Measurements from ENCODE around the genes ACSM4, CD163L1 and CLEC4C.

DNA sequence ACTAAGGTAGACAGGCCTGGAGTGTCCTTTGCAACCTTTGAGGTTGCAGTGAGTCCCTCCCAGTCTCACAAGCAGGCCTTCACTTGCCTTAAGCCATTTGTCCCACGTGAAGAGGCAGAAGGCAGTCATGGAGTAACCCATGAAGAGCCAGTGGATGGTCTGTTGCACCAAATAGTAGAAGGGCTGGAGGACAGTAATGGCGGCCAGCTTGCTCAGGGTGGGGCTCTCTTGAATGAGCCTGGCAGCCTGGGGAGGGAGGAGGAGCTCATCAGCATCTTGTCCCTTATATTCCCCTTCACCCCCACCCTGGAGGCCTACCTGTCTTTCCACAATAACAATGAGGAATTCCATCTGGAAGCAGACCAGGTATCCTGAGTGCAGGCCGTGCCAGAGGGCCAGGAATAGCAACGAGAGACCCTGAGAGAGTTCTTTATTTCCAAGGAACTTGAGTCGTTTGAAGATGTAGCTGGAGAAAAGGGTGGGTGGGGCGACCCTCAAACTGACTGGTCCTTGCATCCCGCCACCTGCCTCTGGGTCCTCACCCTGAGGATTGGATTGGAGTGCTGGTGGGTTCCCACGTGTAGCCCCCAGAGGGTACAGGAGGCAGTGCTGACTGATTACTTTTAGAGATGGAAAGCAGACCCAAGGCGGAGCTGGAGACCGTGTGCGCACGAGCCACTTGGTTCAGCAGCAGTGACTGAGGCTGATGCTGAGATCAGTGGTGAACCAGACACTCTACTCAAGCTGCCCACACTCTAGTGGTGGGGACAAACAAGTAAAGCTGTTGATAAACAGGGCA lies 6.8 kb downstream of the EMG1 start:
- RRBS: no CpG with 5 or more reads among the region's 12 CpGs

- RRBS: no CpG with 5 or more reads among the region's 12 CpGs
These were observed 10.7 kb downstream of the EMG1 start for GRCh38 chr12:6981079-6982137.

GRCh38 chr12:7059509-7060056 lies 935 bp upstream of the C1S start:
- RRBS: no CpG with 5 or more reads among the region's 4 CpGs

DNA sequence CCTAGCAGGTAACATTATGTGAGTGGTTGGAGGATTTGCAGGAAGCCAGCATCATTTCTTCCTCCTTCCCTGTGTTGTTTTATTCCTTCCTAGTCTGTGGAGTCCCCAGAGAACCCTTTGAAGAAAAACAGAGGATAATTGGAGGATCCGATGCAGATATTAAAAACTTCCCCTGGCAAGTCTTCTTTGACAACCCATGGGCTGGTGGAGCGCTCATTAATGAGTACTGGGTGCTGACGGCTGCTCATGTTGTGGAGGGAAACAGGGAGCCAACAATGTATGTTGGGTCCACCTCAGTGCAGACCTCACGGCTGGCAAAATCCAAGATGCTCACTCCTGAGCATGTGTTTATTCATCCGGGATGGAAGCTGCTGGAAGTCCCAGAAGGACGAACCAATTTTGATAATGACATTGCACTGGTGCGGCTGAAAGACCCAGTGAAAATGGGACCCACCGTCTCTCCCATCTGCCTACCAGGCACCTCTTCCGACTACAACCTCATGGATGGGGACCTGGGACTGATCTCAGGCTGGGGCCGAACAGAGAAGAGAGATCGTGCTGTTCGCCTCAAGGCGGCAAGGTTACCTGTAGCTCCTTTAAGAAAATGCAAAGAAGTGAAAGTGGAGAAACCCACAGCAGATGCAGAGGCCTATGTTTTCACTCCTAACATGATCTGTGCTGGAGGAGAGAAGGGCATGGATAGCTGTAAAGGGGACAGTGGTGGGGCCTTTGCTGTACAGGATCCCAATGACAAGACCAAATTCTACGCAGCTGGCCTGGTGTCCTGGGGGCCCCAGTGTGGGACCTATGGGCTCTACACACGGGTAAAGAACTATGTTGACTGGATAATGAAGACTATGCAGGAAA lies 9.5 kb downstream of the C1S start:
- RRBS: no CpG with 5 or more reads among the region's 15 CpGs

DNA sequence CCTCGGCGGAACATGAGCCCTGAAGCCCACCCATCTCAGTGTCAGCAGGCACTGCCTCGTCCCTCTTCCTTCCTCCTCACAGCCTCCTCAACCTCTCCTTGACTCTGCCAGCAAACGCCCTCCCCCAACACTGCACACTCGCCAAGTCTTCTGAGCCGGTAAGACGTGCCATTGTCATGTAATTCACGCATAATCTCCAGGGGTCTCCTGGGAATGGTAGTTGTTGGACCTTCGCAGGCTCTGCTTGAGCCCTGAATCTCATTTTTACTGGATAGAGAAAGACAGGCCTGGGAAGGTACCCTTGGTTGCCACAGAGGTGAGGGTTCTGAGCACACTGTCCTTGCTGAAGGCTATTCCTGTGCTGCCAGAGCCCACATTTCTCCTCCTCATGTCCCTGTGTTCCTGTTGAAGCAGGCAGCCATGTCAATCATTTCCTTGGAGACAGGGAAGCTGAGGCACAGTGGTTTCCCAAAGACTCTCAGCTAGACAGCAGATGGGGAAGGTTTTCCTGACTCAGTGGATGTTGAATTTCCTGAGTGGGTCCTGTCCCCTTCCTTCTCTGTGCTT lies 1.5 kb downstream of the C1R start:
- RRBS: no CpG with 5 or more reads among the region's 9 CpGs

- RRBS: no CpG with 5 or more reads among the region's 4 CpGs
These were observed 6.6 kb downstream of the CLSTN3 start for GRCh38 chr12:7136747-7137256.

DNA sequence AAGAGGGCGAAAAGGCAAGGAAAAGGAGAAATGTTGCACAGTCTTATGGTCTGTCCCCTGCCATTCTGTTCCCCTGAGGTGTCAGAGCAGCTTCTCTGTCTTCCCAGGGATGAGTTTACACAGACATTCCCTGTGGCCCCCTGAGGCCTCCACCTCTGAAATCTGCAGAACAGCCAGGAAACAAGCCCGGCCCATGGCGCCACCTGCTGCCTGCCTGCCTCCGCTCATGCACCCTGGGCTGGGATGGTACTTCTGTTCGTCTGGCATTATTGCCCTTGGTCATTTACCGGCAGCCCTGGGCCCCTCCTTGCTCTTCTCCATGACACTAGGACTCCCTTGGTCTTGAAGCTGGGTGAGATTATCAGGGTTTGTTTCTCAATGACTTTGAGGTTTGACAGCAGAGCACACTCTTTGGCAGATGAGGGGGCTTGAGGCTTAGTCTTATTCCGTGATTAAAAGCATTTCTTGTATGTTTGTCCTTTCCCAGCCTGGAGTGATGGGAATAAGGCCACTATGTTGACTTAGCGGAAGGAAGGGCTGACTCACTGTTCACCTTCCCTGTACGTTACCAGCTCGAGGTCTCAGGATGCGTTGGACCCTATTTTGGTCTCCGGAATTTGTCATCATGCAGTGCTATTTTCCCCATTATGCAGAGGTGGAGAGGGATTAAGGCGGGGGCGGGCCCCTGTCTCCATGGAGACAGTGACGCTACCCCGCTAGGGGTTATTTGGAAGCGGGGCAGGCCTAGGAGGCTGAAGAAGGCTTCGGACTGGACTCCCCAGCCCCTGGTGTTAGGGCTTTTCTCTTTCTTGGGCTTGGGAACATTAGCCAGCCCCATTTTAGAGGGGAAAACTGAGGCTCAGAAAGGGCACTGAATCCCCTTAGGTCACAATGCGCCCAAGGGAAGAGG lies 772 bp upstream of the PEX5 start:
- RRBS: 7% methylated on average over 5 of the region's 19 CpGs

GRCh38 chr12:7197891-7198241 lies 8.4 kb downstream of the PEX5 start:
- RRBS: no CpG with 5 or more reads among the region's 2 CpGs

- RRBS: no CpG with 5 or more reads among the region's 3 CpGs
These were observed at the start of gene ACSM4 for GRCh38 chr12:7303775-7304164. Gene ACSM4 (plus strand): TSS chr12:7304072.

DNA sequence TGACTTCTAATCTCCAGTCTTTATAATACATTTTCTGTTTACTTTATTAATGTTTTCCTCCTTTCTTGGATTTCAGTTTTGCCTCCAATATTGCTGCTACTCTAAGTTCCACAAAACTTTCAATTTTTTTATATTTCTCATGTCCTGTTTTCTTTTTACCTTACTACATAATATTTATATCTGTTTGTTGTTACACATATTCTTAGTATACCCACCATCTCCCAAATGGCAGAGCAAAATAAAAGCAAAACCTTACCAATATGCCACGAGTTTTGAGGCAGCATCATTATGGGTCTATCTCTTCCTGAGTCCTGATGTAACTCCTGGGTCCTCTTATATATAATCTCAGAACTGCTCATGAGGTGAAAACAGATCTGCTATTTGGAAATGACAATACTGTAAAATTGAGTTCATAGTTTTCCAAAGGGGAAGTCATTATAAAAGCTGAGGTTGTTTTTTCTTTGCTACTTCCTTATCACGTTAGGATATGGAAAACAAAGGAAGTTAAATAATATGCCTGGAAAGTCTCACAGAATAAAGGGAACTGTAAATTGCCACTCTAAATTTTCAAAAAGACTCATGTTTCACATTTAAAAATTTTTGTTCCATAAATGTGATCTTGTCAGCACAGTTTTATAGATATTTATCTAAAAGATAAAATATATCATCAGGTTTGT lies at the start of gene CD163L1:
Gene CD163L1 (minus strand): TSS at position 313 of the 677 bp plus-strand sequence.
- RRBS: no CpG with 5 or more reads among the region's 2 CpGs

- RRBS: no CpG with 5 or more reads among the region's 15 CpGs
These were observed 27.1 kb downstream of the APOBEC1 start for GRCh38 chr12:7638524-7639072.

- RRBS: no CpG with 5 or more reads among the region's 9 CpGs
These were observed 250 bp downstream of the GDF3 start for GRCh38 chr12:7695449-7695600.

- RRBS: no CpG with 5 or more reads among the region's 4 CpGs
These were observed at the start of gene CLEC4C for GRCh38 chr12:7747243-7747588. Gene CLEC4C (minus strand): TSS chr12:7747375.

GRCh38 chr12:7928347-7928638 lies 7.7 kb downstream of the SLC2A3 start:
- RRBS: no CpG with 5 or more reads among the region's 5 CpGs

GRCh38 chr12:8026734-8027414 lies 5.6 kb upstream of the FOXJ2 start:
- RRBS: 4% methylated on average over 14 of the region's 35 CpGs

- RRBS: no CpG with 5 or more reads among the region's 1 CpG
These were observed 3.5 kb upstream of the C3AR1 start for GRCh38 chr12:8069577-8070118.

DNA sequence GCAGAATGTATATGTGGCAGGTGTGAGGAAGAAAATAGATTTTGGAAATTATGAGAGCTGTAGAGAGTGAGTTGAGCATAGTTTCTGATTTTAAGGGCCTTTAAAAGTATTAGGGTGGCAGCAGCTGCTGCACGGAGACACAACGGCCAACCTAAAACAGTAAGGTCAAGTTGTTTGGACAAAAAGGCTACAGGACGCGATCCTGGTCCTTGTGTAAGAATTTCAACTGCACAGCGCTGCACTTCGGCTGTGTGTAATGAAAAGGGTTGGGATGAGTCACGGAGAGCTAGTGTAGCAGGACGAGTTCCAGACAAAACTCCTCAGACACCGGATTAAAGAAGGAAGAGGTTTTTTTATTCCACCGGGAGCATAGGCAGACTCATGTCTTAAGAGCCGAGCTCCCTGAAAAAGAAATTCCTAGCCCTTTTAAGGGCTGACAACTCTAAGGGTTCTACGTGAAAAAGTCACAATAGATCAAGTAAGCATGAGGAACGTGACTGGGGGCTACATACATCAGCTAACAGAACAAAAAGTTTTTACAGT lies 54.7 kb upstream of the FAM90A1 start:
- RRBS: no CpG with 5 or more reads among the region's 13 CpGs

DNA sequence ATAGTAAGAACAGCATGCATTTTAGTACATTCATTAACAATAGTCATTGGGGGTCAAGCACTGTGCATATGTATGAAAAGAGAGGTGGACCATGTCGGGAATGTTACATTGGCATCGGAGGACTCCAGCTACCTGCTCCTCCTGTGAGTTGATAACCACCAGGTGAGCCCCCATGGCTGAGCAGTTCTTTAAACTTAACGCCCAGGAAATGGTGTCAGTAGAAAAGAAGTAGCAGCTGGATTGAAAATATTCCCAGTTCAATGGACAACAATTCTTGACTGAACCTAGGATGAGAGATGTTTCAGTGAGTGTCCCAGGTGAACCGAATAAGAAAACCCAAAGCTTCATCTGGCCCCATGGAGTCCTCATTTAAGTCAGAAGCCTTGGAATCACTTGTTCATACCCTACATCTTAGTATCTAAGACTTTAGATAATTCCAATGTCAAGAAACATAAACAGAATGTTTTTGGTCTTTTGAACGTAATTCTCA lies 3.7 kb downstream of the CLEC4E start:
- RRBS: no CpG with 5 or more reads among the region's 5 CpGs

- RRBS: no CpG with 5 or more reads among the region's 10 CpGs
These were observed 5.7 kb upstream of the MFAP5 start for GRCh38 chr12:8668174-8668831.

DNA sequence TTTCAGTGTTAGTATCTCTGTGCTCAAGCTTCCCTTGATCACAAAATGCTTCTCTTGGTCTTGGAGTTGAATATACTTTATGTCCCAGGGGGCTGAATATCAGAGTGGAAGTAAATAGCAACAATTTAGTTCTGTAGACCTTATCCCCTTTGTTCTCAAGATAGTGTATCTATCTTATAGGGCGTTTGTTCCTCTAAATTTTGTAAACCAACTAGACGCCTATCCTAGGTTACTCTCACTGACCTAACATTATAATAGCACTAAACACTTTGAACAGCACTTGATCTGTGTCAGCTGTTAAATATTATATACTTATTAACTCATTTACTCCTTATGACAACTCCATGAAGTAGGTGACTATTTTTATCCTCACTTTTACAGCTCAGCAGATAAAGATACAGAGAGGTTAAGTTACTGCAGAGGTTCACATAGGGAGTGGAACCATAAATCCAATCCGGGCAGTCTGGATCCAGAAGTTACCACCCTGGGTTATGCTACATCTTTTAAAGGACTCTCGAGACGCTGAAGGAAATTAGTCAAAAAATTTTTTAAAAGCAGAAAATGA lies 1.5 kb upstream of the RIMKLB start:
- RRBS: no CpG with 5 or more reads among the region's 5 CpGs